Left lobe of liver (tissue), 1 donor: ENCODE data around the genes TPPP3, GFOD2 and PLA2G15.

- PRO-cap: bidirectional peak, plus-strand start at chr16:67393672, minus-strand start at chr16:67393498
Measured at GRCh38 chr16:67393028-67394257, at the start of gene TPPP3. Gene TPPP3, minus strand, starts transcription at chr16:67393498.

- PRO-cap: no peak
Measured at GRCh38 chr16:67445961-67446488, 15.1 kb downstream of the HSD11B2 start.

DNA sequence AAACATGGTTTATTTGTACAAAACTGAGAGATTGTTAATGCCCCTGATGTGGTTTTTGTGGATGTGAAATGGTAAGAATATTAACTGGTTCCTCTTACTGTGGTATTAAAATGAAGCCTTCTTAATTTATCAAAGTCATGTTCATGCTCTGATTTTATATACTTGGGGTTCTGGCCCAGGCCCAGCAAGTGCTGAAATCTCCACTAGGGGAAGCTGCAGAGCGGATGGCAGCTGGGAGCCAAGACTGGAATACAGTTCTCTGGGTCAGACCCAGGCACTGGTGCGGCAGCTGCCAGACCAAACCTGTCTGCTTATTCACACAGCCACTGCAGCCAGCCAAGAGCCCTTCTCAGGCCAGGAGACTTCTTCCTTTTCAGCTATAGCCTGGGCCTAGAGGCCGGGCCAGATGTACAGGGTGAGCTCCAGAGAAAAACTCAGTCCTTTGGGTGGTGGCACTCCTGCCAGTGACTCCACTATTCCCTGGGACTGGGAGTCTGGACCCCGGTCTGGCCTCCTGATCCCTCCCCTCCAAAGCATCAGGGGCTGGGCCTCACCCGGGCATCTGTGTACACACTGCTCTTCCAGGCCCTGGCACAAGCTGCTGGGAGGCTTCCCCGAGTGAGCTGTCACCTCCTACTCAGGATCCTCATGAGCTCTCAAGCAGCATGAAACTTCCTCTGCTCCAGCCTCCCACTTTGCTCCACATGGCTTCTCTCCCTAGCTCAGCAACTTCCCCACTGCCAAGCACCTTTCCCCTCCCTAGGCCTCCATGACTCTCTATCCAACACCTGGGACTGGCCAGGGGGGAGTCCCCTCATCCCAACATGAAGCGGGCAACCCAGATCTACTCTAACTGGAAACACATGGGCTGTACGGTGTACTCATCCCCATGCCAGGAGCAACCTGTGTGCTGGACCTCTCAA, 24.4 kb downstream of the ATP6V0D1 start:
- PRO-cap: no peak

- PRO-cap: no peak
Measured at GRCh38 chr16:67461634-67462566, 19.1 kb downstream of the ATP6V0D1 start.

DNA sequence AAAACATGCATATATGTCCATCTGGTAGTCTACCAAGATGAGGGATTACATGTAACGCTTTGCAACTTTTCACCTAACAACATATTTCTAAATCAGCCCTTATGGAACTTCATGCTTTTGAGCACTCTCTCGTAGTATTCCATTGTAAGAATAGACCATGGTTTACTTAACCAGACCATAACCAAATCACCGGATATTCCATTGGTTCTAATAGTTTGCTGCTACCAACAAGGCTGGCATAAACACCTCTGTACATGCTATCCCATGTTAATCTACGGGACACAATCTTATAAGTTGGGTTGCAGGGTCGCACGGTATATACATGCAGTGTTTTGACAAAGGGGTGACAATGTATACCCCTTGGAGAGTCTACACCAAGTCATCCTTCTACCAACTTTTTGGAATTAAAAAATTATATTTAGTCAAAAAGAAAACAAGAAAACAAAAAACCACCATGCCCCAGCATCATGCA, 11.0 kb downstream of the ATP6V0D1 start:
- PRO-cap: no peak

DNA sequence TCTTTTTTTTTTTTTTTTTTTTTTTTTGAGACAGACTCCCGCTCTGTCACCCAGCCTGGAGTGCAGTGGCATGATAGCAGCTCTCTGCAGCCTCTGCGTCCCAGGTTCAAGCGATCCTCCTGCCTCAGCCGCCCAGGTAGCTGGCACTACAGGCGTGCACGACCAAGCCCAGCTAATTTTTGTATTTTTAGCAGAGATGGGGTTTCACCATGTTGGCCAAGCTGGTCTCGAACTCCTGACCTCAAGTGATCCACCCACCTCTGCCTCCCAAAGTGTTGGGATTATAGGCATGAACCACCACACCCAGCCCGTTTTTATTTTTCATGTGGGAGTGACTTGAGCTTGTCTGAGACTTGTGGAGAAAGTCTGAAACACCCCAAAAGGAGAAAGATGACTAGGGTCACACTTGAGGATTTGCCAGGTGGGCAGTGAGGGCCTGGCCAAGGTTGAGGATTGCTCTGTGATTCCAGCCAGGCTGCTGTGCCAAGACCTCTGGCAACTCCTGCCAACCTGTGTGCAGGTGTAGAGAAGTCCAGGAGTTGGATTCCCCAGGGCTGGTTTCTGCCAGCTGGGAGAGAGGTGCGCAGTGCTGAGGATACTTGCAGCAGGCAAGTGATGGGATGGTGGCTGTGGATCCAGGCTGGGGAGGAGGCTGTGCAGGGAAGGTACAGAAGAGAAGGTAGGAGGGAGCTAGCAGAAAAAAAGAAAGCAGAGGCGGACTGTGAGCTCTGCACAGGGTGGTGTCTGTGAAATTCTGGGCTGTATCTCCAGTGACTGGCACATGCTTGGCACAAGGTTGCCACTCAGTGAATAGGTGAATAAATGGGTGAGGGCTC, 6.4 kb downstream of the RIPOR1 start:
- PRO-cap: no peak

- PRO-cap: no peak
Measured at GRCh38 chr16:67538420-67539021, 9.9 kb downstream of the RIPOR1 start.

- PRO-cap: bidirectional peak, plus-strand start at chr16:67562977, minus-strand start at chr16:67562775; bidirectional peak, plus-strand start at chr16:67563169, minus-strand start at chr16:67563031; unidirectional peak, minus-strand start at chr16:67563387
Measured at GRCh38 chr16:67562915-67563533, 698 bp downstream of the CTCF start.

DNA sequence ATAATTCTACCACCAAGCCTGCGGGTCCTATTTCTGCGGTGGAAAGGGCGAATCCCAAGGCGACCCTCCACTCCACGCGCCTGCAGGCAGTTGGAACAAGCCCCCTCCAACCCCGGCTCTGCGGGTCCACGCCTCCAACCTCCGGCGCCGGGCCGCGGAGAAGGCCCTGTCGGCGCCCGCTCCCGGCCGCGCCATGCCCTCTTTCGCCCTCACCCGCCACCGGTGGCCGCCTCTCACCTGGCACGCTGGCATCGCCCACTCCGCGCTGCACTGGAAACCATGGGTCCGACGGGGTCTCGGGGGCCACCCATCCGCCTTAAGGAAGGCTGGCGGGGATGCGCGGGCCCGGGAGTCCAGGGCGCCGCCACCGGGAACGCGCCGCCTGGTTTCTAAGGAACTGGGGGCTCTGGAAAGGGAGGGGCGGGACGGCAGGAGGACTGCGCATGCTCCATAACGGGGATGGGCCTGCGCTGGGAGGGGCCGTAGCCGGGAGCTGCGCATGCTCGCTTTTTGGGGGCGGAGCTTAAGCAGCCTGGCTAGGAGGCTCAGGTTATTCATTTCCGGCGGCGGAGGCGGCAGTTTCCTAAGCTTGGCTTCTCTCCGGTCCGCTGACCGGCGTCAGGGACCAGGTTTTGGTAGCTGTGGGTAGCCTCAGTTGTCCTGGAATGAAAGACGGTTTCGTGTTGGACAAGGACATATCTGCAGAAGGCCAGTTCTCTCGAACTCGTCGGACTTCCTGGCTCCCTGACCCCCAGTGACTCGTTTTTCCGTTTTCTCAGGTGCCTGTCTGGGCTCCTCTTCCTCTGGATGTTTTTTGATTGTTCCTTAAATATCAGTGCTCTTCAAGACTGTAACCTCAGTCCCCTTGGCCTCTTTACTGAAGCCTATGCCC, at the start of gene GFOD2:
TSS of gene GFOD2 (minus strand) at position 391 of the 892 bp plus-strand sequence.
- PRO-cap: bidirectional peak, plus-strand start at position 553 of the sequence, minus-strand start at position 391 of the sequence

DNA sequence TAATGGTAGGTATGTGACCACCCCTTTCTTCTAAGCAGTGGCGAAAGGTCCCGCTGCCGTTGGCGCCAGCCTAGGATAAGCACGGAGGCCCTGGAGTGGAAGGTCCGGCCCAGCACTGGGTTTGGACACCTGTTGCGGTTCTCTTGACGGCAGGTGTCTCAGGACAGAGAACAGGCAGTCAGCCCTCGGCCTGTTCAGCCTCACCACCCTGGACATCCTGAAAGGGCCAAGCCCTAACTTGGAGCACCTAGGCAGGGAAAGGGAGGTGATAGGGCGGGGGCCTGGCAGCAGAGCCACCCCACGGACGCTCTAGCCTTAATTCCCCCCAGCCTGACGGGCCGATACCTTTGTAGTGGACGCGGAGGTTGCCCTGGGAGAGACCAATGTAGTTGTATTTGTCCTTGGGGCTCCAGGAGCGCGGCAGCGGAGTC, 388 bp downstream of the RANBP10 start:
- PRO-cap: no peak

DNA sequence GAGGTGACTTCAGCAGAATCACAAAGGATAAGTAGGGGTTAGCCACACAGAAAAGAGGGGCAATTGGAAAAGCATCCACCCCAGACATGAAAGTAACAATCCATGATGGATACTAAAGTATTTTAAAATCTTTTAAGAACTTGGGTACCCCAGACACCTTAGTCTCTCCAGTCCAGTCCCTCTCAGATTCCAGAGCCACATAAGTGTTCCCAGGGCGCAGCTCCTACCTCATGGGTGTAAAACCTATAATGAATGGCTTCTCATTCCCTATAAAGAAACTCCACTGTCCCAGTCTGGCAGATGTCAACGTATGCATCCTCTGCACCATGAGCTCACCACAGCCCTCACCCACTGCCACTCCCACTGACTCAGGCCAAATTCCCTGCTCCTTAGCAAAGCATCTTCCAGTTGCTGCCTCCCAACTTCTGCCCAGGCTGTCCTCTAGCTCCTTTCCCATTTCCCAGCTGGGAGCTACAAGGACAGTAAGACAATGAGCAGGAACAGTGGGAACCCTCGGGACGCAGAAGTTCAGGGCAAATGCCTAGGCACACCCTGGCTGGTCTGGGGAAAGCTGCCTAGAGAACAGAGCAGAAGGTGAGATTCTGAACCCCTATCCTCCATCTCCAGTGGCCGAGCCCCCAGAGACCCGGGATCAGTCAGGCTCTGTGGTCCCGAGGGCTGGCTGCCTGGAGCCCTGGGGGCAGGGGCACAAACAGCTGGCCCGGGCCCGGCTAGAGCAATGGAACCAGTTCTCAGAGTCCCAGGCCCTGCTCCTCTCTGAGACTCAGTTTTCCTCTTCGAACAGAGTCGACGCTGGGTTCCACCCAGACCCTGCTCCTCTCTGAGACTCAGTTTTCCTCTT, 9.1 kb upstream of the THAP11 start:
- PRO-cap: no peak

DNA sequence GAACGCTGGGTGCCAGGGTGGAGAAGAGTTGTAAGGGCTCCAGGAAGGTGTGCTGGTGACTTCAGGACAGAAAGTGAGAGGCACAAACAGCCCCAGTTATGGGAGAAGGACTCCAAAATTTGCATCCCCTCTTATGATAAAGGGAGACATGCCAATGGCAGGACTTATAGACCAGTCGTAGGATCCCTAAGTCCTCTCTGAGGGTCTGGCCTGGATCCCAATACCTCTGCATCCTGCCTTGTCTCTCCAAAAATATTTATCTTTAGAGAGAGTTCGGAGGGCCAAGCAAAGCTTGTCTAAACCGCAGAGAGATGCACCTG, 334 bp downstream of the NRN1L start:
- PRO-cap: no peak

DNA sequence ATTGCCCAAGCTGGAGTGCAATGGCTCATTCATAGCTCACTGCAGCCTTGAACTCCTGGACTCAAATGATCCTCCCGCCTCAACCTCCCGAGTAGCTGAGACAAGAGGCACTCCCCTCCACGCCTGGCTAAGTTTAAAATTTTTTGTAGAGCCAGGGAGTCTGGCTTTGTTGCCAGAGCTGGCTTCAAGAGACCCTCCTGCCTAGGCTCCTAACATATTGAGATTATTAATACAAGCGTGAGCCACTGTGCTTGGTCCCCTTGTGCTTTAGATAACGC, 1.1 kb downstream of the PSKH1 start:
- PRO-cap: no peak

- PRO-cap: no peak
Measured at GRCh38 chr16:67908480-67909000, 15.5 kb downstream of the PSKH1 start.

DNA sequence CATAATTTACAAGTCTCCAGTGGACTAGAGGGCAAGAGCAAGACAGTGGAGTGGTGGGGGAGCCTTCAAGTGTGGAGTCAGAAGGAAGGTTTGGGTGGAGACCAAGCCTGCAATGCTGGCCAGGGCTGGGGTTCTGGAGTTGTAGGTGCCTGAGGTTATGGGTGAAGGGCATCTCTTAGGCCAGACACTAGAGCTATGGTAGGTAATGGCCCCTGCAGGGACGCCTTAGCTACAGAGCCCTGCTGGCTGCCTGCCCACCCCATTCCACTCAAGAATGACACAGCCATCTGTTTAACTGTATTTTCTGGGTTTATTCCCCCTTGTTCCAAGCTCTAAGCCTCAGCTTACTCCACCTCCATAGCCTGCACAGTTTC, 2.4 kb downstream of the PSMB10 start:
- PRO-cap: no peak

DNA sequence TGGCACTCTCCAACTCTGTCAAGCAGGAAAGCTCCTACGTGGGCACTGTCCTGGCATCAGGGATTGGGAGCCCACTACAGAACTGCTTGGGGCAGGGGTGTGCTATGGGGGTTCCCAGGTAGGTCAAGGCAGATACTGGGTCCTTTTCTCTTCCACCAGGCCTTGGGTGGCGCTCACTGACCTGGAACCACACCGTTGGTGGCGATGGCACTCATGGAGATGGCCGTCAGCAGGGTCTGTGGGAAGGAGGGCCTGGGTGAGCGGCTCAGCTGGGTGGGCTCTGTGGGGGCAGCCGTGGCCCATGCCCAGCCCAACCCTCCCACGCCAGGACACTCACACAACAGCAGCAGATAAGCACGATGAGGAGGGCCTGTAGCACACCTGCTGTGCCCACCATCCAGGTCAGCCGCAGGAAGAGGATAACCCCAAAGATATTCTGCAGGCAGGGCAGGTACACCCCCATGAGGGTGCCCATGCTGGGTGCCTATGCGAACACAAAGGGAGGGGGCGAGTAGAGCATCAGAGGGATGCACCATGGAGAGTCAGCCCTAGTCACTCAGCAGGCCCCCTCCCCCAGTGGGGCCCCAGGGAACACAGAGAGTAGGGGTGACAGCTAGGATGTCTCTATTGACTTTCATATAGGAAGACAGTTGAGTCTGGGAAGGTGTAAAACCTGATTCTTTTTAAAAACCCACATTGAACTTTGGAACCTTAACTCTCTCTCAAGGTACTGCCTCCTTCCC, 10.7 kb downstream of the SLC12A4 start:
- PRO-cap: no peak

- PRO-cap: no peak
Measured at GRCh38 chr16:67961121-67962244, 7.0 kb downstream of the SLC12A4 start.

GRCh38 chr16:68064692-68065192, 20.4 kb upstream of the NFATC3 start:
- PRO-cap: no peak

DNA sequence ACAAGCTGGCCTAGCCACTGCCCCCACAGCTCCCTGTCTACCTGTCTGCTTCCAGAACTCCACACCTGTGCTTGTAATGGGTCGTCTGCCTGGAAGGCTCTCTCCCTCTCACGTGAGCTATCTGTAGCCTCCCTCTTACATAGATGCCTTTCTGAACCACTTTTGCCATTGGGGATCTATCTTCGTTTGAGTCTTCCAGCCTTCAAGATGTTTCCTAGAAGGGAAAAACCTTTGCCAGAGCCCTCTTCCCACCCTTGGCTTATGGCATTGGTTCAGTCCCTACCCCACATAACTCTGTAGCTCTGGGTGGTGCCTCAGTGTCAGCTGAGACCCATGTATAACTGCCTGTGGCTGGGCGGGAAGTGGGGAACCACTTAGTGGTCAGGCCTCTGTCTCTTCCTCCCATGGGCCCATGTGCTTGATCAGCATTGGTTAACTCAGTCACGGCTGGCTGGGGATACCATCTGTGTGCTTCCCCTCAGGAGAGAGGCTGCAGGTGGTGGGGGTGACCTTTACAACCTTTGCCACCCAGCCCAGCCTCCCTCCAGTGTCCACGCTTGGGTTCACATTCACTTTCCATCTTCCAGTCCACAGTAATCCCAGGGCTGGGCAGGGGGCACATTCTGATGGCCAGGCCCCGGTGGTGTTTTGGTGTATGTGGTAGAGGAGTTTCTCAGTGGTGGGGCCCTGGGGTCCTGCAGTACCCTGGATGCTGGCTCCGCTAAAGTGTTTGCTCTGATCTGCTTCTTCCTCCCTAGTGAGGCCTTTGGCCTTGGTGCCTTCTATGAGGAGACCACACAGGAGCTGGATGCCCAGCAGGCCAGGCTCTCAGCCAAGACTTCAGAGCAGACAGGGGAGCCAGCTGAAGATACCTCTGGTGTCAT, 10.3 kb upstream of the NFATC3 start:
- PRO-cap: no peak

DNA sequence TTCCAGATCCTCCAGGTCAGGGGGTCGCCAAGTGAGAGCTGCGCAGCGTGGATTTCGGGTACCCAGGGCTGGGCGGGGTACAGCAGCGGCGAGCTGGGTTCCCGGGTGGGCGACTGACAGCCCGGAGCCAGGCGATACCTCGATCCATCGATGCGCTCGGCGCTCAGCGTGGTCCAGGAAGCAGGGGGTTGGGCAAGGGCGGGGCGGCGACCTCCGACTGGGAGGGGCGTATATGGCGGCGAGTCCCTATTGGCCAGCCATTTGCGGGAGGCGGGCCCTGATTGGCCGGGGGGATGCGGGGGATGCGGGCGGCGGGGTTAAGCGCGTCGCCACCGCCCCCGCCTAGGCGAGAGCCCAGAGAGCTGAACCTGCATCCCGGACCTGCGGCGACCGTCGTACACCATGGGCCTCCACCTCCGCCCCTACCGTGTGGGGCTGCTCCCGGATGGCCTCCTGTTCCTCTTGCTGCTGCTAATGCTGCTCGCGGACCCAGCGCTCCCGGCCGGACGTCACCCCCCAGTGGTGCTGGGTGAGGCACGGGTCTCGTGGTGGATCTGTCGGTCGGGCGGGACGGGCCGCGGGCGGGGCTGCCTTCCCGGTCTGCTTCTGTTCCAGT, at the start of gene PLA2G15:
TSS of gene PLA2G15 (plus strand) at position 349 of the 616 bp plus-strand sequence.
- PRO-cap: unidirectional peak, plus-strand start at position 88 of the sequence; bidirectional peak, plus-strand start at position 349 of the sequence, minus-strand start at position 149 of the sequence